ENCODE results near the gene MTSS2.

GRCh38 chr16:69566790-69567555, 1.2 kb downstream of the NFAT5 start:
- PRO-cap = no peak

DNA sequence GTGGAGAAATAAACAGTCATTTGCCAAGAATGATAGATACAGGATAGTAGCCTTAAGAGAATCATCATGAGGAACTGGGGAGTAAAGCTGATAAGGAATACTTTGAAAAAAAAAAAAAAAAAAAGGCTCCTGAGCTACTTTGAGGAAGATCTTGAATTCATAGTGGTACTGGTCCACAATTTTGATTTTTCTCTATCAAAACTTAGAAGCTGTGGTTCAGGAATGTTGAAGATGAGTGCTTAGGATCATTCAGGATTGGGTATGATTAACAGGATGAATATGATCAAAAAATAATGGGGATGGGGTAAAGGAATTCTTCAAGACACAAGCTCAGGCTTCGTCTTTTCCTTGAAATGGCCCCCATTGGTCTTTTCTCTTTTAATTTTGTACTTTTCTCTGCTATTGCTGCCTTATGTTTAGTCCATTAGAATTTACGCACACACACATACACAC, 34.9 kb downstream of the NFAT5 start:
- PRO-cap = no peak

DNA sequence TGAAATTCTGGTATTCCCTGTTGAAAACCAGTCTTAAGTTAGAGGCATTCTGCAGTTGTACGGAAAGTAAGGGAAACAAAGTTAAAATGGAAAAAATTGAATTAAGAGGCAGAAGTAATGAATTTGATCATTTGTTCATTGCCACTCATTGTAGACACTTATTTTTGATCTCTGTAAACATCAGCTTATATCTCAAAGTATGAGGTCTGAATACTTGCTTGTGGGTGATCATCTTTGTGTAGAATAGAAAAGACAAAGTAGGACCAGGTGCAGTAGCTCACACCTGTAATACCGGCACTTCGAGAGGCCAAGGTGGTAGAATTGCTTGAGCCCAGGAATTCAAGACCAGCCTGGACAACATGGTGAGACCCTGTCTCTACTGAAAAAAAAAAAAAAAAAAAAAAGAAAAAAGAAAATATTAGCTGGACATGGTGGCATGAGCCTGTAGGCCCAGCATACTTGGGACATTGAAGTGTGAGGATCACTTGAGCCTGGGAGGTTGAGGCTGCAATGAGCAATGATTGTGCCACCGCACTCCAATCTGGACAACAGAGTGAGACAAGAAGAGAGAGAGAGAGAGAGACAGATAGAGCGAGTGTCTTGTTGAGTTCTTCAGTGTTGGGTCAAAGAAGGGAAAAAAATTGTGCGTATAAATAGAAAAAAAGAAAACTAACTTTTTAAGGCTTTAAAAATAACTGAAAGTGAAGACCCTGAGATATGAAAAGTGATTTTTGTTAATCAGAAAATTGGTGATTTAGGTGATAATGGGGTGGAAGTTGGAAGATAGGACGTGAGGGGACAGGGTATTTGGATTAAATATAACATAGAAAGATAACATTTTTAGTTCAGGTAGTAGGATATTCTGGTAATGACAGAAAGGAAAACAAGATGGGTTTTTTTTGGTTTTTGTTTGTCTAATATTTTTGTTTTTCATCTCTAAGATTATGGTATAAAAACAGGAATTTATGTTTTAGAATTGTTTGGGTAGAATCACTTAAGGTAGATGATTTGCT, 44.0 kb downstream of the NFAT5 start:
- PRO-cap = no peak

- PRO-cap = no peak
These were observed 47.6 kb downstream of the NFAT5 start for GRCh38 chr16:69613340-69613851.

DNA sequence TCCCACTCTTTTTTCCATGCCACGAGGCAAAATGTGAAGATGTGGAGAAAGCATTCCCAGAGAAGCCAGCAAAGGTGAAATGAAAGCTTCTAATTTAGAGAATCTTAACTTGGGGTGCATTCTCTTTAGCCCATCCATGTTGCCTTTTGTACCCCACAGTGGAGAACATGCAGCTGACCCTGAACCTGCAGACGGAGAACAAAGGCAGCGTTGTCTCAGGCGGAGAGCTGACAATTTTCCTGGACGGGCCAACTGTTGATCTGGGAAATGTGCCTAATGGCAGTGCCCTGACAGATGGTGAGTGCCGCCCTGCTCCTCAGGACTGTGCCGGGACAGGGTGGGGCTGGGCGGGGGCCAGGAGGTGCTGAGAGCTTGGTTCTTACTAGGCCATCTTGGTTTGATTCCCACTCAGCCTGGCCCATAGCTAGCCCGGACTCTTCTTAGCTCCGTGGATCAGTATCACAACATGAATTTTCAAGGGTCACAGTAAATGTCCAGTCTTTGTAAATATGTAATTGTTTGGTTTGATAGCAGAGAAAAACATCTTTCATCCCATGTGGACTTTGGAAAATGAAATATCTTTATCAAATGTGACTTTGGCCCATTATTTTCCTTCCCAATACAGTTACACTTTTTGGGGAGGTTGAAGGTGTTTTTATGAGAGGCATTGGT, 78.0 kb downstream of the WWP2 start:
- PRO-cap = unidirectional peak, minus-strand start at position 200 of the sequence

DNA sequence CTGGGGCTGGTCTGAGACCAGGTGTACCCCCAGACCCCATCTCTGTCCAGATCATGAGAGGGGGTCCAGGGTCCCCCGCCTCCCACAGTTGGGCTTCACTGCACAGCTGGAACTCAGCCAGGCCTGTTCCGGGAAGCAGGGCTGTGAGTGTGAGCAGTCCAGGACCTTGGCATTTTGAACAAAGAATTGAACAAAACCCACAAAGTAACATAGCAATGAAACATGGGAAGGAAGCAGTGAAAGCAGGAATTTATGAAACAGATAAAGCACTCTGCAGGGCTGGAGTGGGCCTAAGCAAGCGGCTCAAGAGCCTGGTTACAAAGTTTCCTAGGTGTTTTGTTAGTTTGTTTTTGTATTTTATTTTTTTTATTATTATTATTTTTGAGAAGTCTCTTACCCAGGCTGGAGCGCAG, 25.1 kb downstream of the CLEC18C start:
- PRO-cap = no peak

GRCh38 chr16:70251033-70251835, 506 bp downstream of the EXOSC6 start:
- PRO-cap = bidirectional peak, plus-strand start at chr16:70251248, minus-strand start at chr16:70251141; bidirectional peak, plus-strand start at chr16:70251609, minus-strand start at chr16:70251952

- PRO-cap = bidirectional peak, plus-strand start at chr16:70396832, minus-strand start at chr16:70396682
These were observed 42.3 kb downstream of the ST3GAL2 start for GRCh38 chr16:70396485-70397036.

- PRO-cap = no peak
These were observed 822 bp upstream of the FCSK start for GRCh38 chr16:70453659-70453887.

GRCh38 chr16:70522554-70522777, 888 bp downstream of the COG4 start:
- PRO-cap = no peak

- PRO-cap = no peak
These were observed 1.6 kb downstream of the MTSS2 start for GRCh38 chr16:70683973-70684919.

DNA sequence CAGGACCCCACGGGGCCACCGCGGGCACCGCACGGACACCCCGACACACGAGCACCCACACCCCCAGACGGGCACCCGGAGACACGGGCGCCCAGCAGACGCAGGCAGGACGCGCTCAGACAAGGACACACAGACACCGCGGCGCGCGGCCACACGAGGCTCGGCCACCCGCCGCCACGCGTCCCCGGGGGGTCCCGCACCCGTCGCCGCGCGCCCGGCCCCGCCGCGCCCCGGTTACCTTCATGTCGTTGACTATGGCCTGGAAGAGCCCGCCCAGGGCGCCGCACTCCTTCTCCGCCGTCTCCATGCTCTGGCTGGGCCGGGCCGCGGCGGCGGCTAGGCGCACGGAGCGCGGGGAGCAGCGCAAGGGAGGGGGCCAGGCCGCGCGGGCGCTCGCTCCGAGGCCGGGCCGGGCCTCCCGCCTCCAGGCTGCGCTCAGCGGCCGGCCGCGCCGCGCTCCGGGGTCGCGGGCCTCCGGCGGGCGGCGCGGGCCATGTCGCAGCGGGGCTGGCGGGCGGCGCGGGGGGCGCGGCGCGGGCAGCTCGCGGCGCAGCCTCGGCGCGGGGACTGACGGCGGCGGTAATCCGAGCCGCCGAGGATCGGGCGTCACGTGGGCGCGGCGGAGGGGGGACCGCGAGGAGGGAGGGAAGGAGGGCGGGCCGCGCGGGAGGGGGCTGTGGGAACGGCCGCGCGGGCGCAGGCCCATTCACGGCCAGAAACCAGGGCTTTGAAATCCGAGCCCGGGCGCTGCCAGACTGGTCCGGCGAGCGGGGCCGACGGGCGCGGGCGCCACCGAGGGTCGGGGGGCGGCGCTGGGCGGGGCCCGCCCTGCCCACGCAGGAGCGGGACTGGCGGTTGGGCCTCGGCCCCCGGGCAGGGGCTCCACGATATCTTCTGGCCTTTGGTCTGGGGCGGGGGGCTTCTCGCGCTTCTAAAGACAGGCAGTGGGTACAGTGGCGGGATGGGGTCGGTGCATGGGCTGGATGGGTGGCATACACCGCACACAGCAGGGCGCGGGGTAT, at the start of gene MTSS2:
Gene MTSS2, minus strand, starts transcription at position 569 of the 1,022 bp plus-strand sequence.
- PRO-cap = bidirectional peak, plus-strand start at position 97 of the sequence, minus-strand start at position 178 of the sequence; bidirectional peak, plus-strand start at position 753 of the sequence, minus-strand start at position 569 of the sequence

- PRO-cap = no peak
These were observed 17.4 kb upstream of the MTSS2 start for GRCh38 chr16:70703023-70703976.

DNA sequence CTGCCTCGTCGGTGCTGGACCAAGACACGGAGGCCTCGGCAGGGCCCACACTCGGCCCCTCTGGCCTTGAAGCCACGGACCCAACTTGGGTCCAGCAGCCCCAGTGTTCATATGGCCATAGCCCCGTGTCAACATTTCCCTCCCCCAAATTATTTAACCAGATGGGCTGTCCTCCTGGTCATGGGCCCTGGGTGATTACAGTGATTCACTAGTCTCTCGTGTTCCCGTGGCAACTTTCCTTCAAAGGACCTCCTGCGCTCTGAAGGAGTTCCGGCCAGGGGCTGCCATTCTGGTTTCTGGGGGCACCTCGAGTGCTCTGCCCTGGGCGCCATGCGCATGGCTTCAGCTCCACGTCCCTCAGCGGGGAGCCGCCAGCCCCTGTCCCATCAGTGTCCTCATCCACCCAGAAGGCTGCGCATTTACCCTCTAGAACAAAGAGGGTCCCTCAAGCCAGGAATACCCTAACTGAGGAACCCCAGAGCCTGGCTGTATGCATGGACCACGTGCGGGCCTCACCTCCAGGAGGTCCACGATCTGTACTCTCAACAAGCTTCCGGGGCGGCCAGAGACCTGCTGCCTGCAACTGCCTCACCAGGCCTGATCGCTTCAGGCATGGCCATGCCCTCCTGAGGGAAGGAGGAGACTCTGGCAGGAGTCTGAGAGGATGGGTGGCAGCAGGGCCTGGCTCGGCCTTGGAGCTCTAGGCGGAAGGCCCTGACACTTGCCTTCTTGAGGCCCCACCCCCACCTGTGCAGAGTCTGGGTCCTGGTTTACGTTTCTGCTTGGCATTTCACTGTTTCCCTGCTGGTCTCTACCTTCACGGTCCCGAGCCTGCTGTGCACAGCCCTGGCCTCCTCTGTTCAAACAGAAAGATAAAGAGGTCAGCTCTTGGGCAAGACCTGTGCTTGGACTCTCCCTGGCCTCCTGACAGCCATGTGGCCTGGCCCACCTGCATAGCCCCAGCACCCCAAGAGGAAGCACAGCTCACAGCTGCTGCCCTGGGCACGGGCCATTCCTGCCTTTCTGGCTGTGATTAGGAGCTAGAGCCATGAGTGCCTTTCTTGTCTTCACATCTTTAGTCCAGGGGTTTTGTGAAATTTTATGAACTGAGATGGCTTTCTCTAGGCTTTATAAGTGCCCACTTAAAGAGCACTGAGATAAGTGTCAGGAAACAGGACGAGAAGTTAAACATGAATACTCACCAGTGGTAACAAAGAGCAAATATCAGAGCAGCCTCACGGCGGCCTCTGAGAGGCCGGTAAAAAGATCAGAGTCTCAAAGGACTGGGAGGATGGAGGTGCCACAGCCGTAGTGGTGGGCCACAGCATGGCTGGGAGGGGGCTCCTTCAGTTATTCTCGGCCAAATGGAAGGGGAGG, 25.3 kb upstream of the MTSS2 start:
- PRO-cap = no peak

DNA sequence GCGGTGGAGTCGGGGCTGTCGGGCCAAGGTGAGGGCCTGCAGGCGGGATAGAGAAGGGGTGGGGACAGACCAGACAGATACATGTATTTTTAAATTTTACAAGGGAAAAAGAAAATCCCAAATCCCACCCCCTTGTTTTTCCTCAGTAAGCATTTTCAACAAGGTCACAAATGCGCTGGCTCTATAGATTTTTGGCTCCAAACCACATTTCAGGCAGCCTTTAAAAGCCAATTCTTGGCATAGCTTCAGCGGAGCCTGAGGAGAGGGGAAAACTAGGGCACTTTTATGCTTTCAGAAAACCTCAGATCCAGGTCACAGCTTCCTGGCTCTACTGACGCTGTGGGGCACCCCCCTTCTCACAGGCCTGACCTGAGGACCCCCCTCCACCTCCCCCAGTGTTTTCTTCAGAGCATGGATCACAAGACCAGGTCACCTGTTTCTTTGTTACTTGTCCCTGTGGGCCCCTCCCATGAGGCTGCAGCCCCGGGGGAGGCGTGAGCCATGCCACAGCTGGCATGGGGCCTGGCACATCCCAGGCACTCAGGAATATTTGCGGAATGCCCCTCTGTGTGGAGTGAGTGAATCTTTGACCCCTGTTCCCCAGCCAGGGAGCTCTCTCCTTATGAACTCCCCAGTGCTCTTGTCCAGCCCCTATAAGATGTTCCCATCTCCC, 30.0 kb upstream of the MTSS2 start:
- PRO-cap = no peak

GRCh38 chr16:70726963-70727281, 41.1 kb upstream of the MTSS2 start:
- PRO-cap = no peak

GRCh38 chr16:71441505-71441942, 330 bp downstream of the TLE7 start:
- PRO-cap = no peak

- PRO-cap = no peak
These were observed 7.3 kb downstream of the ZNF19 start for GRCh38 chr16:71481872-71482224.

GRCh38 chr16:71575950-71576661, 786 bp downstream of the TAT start:
- PRO-cap = no peak

GRCh38 chr16:71747983-71748581, 23.6 kb upstream of the PHLPP2 start:
- PRO-cap = no peak

Measured in neuron (in vitro differentiated cells).